Neutrophil (primary cell): ENCODE results near the genes CMC2 and CENPN.

- PRO-cap = no peak
Measured at GRCh38 chr16:80046392-80046750, 445.8 kb upstream of the MAF start.

GRCh38 chr16:80056528-80056727 lies 455.9 kb upstream of the MAF start:
- PRO-cap = no peak

GRCh38 chr16:80900158-80901120 lies 96.0 kb upstream of the CDYL2 start:
- PRO-cap = no peak

GRCh38 chr16:80937932-80938825 lies 68.5 kb downstream of the CMC2 start:
- PRO-cap = no peak

GRCh38 chr16:81005995-81007051 lies at the start of gene CMC2:
TSS of gene CMC2 (minus strand) at chr16:81006885.
- PRO-cap = unidirectional peak, minus-strand start at chr16:81006851

DNA sequence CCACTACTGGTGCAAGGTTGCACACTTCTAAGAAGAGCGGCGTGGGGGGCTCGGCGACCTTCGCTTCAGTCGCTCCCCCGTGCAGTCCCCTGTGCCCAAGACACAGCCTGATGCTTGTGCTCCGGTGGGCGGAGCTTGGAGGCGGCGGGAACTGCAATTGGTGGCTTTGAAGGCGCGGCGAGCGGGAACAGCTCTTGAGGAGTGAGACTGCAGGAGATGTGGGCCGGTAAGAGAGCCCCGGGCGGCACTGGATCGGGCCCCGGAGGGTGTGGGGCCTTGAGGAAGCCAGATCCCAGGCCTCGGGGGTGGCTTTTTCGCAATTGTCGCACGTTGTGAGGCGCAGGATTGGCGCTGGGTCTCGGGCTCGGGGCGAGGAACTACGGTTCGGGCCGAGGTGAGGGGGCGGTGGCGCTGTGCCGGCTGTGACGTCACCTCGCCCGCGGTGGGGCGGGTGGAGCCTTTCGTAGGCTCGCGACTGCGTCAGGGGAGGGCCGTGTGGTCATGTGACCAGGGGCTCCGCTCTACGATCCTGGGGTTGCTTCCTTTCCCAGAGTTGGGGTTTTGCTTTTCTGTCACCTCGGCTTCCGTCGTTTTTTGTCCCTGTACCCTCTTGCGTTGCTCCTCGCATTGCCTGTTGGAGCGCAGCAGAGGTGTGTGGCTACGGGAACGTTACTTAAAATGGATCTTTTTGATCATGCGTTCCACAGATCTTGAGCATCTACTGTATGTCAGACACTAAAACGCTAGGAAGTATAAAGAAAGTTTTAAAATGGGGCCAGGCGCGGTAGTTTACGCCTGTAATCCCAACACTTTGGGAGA lies at the start of gene CENPN:
Gene CENPN (plus strand): TSS at position 163 of the 819 bp plus-strand sequence.
- PRO-cap = bidirectional peak, plus-strand start at position 197 of the sequence, minus-strand start at position 89 of the sequence; bidirectional peak, plus-strand start at position 550 of the sequence, minus-strand start at position 249 of the sequence; unidirectional peak, plus-strand start at position 602 of the sequence

- PRO-cap = no peak
Measured at GRCh38 chr16:81071697-81072248, 5.3 kb downstream of the C16orf46 start.

DNA sequence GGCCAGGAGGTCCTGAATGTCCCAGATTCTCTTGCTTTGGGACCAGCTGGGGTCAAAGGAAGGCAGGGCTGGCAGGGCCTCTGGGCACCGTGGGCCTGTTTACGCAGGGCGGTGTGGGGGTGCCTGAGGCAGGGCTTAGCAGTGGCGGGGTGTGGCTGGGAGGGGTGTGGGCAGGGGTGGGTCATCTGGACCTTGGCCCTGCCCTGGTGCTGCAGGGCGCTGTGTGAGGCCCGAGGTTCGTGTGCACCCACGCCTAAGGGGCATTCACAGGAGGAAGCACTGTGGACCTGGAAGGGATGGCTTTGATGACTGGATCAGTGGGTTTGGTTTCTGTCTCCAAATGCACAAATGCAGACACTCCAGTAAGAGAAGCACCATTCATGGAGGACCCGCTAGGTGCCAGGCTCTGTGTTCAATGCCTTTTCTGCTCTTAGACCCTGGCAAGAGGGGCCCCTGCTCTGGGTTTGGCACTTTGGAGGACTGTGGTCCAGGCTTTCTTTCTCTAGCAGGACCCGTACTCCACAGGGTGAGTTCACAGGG lies 37.4 kb downstream of the BCO1 start:
- PRO-cap = no peak

DNA sequence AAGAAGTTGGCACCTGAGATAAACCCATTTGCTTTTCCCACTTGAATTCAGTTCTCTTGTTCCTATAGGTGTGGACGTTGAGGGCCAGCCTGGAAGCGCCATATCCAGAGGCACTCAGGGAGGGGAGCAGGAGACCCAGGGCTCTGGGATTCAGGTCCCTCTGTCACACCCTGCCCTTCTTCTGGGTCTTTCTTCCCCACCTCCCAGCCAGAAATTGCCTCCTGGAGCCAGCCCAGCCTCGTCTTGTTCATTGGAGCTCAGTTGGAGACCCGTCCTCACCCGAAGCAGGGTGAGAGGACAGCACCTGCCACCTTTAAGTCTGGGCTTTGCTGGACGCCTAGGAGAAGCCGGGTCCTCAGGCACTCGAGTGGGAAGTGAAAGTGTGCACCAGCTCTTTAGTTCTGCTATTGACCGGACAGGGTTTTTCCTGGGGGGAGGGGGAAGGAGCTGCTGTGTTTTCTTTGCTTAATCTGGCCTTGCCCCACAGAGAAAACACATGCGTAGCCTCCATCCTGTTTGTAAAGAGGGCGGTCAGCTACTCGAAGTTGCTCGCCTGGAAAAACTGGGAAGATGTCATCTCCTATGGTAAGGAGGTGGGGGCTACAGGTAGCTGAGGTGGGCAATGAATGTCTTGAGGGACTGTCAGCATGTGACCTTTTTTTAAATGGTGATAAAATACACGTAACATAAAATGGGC lies 34.2 kb downstream of the CMIP start:
- PRO-cap = unidirectional peak, minus-strand start at position 369 of the sequence

- PRO-cap = no peak
Measured at GRCh38 chr16:81542749-81543014, 98.1 kb downstream of the CMIP start.

DNA sequence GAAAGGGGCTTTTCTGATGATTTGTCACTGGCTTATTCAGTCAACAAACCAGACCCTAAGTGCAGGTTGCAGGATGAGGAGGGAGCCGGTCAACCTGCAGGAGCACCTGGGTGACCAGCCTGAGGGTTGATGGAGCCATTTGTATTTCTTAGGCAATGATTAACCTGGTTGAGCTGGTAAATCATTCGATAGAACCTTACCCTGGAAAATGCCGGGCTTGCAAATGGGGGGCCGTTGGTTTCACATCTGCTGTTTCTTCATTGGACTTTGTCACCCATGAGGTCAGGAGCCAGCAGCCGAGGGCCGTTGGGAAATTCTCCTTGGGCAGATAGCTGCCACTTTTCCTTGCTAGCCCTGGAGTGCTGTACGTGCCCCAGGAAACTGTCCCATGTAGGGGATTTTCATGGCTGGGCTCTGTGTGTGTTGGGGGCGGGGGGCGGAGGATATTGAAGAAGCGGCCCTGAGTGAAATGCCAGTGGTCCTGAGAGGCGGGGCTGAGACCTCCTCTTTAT lies 104.6 kb downstream of the CMIP start:
- PRO-cap = no peak

GRCh38 chr16:81554920-81555517 lies 110.4 kb downstream of the CMIP start:
- PRO-cap = no peak

DNA sequence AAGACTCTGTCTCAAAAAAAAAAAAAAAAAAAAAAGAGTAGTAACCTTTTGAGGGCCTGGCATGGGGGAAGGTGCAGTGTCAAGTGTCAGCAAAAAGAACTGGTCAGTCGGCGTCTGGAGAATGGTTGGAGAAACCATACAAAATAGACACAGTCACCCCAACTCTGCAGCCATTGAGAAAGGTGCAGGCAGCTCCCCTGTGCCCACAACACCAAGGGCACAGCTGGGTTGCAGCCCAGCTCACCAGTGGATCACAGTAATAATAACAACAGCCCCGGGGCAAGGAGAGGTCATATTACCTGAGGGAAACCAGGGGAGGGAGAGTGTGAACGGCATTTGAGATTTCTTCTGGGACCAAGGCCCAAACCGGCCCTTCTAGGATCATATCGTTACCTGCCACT lies 154.3 kb downstream of the CMIP start:
- PRO-cap = no peak

DNA sequence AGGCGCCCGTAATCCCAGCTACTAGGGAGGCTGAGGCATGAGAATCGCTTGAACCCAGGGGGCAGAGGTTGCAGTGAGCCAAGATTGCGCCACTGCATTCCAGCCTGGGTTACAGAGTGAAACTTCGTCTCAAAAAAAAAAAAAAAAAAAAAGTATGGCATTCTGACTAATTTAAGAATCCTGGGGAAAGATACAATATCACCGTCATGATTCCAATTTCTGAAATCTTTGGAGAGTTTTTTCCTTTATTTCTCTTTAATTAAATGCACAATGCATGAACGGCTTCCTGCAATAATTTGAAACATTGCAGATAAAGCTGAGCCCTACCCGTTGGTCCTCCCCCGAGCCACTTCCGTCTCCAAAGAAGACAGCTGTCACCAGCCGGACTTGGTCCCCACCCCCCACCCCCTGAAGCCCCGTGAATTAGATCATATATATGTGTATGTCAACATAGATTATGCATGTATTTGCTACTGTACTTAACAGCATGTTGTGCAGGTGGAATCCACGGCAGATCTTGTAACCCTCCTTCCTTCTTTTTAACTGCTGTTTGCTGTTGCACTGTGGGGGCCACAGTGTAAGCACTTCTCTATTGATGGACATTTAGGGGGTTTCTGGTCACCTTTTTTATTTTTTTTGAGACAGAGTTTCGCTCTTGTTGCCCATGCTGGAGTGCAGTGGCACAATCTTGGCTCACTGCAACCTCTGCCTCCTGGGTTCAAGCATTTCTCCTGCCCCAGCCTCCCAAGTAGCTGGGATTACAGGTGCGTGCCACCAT lies 142.5 kb upstream of the PLCG2 start:
- PRO-cap = no peak

- PRO-cap = no peak
Measured at GRCh38 chr16:81645064-81645910, 133.8 kb upstream of the PLCG2 start.

GRCh38 chr16:81694585-81694926 lies 84.5 kb upstream of the PLCG2 start:
- PRO-cap = no peak

- PRO-cap = no peak
Measured at GRCh38 chr16:81710290-81710940, 68.7 kb upstream of the PLCG2 start.

- PRO-cap = no peak
Measured at GRCh38 chr16:81809907-81810645, 31.0 kb downstream of the PLCG2 start.

DNA sequence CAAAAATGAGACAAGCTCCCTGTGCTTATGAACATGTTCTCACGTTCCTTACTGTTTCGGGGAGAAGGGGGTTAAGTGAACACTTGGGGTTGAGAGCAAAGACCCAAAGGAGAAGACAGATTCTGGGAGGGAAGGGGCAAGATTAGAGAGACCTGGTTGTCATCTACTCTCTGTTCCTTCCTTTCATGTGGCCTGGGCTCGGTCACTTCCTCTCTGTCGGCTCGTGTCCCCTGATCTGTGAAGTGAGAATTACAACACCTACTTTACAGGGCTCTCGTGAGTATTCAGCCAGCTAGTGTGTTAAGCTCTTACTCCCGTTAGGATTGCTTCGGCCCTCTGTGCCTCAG lies 38.7 kb downstream of the PLCG2 start:
- PRO-cap = no peak

- PRO-cap = no peak
Measured at GRCh38 chr16:81863496-81864521, 84.7 kb downstream of the PLCG2 start.